M059J (cell line): ENCODE measurements around a stretch of chr16.

DNA sequence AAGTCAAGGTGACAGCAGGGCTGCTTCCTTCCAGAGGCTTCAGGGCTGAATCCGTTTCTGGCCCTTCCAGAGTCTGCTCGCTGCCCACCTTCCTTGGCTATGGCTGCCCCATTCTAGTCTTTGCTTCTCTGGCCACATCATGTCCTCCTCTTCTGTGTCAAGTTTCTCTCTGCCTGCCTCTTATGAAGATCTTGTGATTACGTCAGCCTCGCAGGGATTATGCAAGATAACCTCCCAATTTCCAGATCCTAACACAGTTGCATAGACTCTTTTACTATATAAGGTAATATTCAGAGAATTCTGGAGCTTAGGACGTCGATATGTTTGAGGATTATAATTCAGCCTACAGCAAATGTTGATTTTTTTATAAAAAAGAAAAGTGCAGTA lies 65.0 kb downstream of the SNX29 start:
- RAMPAGE, long total RNA: no peak

DNA sequence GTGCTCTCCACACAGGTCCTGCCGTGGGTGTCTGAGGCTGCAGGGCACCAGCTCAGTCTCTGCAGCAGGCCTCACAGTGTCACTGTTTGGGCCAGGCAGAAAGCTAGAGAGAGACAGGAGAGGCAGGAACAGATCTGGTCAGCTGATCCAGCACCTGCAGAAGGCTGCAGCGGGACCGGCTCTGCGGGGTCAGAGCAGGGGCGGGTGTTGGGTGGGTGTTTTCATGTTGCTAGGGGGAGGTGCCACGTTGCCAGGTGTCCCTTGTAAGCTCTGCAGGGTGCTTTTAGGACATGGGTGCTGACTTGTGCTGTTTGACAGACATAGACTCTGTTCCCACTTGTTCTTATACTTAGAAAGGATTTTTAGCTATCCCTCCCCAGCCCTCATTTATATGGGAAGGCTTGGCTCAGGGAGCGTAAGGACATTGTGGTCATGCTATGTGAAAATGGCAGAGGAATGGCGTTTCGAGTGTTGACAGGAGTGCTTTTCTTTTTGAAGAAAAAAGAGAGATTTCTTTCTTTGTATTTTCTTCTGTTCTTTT lies 111.6 kb downstream of the SNX29 start:
- RAMPAGE, long total RNA: no peak

GRCh38 chr16:12092537-12093123 lies 116.1 kb downstream of the SNX29 start:
- RAMPAGE, long total RNA: no peak

- RAMPAGE, long total RNA: no peak
Measured at GRCh38 chr16:12116888-12117656, 140.5 kb downstream of the SNX29 start.

DNA sequence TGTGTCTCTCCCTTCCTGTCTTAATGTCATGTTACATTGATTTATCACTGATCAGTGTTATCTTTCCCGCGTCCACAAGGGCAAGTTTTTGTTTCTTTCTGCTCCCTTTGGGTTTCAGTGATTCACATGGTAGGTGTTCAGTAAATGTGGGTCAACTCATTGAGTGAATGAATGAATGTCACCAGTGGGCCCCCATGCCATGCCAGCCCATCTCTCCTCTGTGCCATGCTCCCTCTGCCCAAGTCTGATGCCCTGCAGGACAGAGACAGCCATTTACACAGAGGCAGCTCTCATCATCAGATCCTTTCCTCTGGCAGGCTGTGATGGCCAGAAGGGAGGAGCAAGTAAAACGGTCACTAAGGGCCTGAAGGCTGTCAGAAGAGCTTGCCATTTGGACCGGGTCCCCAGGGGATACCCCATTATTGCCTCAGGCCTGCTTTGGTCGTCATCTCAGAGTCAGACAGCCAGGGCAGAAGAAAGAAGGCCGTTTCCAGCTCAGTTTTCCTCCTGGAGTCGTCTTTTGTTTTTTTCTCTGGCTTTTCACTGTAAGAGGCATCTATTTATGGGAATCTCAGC lies 386.3 kb downstream of the SNX29 start:
- RAMPAGE, long total RNA: no peak

DNA sequence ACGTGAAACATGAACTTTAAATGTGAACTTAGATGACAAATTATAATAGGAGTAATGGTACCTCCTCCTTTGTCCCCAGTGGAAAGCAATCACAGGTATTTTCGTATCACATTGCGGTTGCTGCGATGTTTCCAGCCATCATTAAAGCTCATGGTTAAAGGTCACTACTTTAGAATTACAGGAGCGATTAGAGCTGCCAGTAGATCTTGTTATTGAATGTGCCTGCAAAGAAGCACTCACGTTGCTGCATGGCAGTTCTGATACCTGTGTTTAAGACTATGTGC lies 301.0 kb downstream of the CPPED1 start:
- RAMPAGE, long total RNA: no peak

DNA sequence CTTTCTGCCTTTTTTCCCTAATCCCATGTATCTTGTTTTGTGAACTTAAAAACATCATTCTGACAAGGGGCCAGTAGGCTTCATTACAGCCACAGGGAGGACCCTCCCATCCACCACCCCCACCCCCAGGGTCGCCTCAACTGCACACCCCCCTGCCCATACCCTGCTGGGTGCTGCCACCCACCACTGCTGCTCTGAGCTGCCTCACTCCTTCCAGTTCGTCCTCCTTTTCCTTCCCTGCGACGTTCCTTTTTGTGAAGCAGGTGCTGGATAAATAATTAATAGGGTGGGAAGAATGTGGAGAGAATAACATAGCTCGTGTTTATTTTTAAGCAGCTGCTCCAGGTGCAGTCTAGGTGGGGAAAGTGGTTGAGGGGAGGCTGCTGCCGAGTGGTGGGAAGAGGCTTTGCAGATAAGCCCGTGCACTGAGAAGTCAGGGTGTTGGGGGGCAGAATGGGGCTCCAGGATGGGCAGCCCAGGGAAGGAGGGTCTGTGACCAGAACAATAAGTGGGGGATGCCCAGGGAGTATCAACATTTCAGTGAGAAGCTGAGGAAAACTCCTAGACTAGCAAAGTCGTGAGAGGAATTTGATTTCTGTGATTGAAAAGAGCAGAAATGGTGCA lies 300.6 kb downstream of the CPPED1 start:
- RAMPAGE, long total RNA: no peak

DNA sequence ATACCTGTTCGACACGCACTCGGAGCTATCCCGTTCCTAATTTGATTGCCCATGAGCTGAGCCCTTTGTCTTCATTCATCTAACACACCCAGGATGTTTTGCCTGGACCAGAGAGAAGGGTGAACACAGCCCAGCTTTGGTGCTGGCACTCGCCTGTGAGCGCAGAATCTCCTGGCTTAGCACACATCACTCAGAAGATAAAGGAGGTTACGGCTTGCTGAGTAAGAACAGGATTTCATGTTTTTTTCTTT lies 267.8 kb downstream of the CPPED1 start:
- RAMPAGE, long total RNA: no peak

DNA sequence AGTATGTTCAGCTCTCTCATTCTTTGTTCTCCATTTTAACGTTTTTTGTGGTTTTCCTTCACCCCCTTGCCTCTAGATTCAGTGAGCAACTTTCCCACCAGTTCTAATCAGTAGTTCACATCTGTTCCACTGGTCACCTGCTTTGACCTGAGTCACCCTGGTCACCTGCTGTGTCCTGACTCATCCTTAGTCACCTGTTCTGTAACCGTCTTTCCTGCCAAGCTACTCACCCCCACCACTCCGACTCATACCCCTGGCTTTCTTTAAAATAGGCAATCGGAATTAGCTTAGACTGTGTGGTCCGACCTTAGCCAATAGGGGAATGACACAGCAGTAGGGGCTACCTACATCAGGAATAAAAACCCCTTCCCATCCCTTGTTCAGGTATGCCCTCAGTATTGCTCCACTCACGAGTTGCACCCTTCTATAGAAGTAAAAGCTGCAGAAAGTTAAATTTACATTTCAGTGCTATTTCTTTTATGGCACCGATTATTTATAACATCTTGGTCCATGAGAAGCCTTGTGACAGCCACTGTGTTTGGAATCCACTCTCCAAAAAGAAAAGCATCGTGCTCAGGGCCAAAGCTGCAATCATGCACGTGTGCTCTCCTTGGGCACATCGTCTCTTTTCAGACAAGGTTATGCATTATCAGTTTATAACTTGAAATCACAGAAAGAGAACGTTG lies 189.9 kb downstream of the CPPED1 start:
- RAMPAGE, long total RNA: no peak

DNA sequence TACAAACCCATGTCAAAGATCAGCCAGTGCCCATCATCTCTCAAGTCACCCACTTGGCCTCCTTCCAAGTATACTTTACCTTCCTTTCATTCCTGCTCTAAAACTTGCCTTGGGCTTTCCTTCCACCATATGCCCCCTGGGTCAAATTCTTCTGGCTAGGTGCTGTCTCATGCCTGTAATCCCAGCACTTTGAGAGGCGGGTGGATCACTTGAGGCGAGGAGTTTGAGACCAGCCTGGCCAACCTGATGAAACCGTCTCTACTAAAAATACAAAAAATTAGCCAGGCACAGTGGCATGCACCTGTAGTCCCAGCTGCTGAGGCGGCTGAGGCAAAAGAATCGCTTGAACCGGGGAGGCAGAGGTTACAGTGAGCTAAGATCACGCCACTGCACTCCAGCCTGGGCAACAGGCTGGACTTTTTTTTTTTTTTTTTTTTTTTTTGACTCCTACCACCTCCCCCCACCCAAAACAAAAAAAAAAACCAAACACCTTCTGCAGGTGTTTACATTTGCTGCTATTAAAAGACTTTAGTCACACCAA lies 184.2 kb downstream of the CPPED1 start:
- RAMPAGE, long total RNA: no peak

- RAMPAGE, long total RNA: no peak
Measured at GRCh38 chr16:14246591-14247604, 175.8 kb downstream of the MRTFB start.

DNA sequence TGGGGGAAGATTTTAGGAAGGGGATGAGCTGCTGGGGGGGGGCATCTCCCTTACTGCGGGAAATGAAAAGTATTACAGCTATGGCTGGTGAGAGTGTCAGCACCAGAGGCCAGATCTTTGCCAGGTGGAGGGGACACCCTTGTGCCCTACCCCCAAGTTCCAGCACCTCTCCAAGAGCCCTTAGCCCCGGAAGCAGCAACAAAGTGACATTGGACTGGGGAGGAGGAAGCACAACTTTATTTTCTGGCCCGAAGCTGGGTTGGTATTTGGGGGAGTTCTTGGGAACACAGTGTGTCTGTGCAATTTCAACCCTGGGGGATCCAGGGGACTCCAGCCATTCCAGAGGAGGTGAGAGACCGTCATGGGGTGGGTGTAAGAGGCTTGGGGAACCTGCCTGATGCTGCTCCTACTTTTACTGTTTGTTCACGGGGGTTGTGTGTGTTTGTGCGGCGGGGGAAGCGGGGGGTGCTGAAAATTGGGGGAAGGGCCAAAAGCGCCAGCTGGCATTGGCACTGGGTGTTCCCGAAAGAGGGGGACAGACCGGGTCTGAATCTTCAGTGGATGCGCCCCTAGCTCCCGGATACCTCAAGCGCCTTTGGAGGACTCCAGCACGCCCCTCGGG lies 230.2 kb downstream of the MRTFB start:
- RAMPAGE, long total RNA: no peak

DNA sequence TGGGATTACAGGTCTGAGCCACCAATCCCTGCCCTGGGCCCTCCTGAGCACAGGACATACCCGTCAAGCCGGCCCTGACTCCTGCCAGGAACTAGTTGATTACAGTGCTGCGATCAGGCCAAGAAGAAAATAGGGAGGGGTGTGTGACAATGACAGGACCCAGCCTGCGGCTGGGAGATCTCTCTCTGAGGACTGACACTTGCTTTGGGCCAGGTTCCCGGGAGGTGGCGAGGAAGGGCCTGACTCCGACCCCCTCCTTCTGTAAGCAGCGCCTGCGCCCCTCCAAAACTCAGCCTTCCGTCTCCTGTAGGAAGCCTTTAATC lies 276.6 kb downstream of the MRTFB start:
- RAMPAGE, long total RNA: no peak

DNA sequence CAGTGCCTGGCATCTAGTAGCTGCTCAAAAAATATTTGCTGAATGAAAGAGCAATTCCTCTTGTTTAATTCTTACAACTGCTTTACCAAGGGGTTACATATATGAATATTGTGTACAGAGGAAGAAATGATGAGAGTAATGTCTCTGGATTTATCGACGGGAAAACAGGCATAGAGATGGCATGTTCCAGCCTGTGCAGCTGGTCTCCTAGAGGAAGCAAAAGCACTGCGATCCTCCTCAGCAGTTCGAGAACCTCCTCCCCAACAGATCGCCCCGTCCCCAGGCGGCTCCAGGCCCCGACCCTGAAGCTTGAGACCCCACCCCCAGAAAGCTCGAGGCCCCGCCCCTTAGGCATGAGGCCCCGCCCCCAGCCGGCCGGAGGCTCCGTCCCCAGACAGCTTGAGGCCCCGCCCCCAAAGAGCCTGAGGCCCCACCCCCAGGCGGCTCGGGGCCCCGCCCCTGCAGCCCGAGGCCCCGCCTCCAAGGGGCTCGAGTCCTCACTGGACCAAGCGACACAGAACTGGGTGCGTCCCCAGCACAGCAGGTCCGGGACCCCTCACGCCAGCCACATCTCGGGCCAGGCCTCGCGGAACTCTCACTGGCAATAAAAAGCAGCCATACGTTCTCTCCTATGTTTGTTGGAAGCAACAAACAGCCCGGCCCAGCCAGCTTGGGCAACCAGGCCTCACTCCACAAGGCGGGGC lies 224.5 kb downstream of the PARN start:
- RAMPAGE, long total RNA: no peak

DNA sequence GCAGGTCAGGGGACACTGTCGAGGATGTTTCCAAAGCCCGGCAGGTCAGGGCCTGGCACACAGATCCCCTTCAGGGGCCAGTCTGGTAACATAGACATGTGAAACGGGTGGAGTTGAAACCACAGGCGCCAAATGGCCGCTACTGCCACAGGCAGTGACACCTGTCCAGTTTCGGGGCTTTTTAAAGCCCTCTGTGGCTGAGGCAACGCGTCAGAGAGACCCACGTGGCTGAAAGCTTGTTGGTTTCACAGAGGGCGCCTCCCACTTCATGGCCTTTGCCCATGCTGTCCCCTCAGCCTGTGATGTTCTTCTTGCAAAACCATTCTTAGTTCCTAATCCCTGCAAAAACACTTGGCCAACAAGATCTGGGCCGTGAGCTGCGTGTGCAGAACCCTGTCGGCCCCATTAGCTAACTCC lies 224.0 kb downstream of the PARN start:
- RAMPAGE, long total RNA: no peak

- RAMPAGE, long total RNA: no peak
Measured at GRCh38 chr16:14487611-14488083, 142.4 kb downstream of the PARN start.

DNA sequence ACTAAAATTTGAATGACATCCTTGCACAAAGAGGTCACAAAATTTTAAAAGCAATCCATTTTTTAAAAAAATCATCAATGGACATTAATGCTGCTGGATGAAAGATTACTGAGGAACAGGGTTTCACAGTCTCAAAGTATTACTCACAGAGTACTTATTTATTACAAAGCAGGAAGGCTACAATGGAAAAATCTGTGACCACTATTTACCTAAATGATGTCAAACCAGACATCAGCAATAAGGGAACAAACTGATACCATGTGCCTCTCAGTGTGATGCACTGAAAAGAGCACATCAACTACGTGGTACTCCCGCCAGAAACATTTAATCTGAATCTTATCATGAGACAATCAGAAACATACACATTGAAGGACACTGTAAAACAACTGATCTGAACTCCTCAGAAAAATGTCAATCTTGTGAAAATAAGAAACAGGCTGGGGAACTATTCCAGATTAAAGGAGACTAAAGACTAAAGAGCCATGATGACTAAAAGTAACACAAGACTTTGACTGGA lies 124.2 kb downstream of the PARN start:
- RAMPAGE, long total RNA: no peak

GRCh38 chr16:14528938-14529494 lies 101.0 kb downstream of the PARN start:
- RAMPAGE, long total RNA: no peak

DNA sequence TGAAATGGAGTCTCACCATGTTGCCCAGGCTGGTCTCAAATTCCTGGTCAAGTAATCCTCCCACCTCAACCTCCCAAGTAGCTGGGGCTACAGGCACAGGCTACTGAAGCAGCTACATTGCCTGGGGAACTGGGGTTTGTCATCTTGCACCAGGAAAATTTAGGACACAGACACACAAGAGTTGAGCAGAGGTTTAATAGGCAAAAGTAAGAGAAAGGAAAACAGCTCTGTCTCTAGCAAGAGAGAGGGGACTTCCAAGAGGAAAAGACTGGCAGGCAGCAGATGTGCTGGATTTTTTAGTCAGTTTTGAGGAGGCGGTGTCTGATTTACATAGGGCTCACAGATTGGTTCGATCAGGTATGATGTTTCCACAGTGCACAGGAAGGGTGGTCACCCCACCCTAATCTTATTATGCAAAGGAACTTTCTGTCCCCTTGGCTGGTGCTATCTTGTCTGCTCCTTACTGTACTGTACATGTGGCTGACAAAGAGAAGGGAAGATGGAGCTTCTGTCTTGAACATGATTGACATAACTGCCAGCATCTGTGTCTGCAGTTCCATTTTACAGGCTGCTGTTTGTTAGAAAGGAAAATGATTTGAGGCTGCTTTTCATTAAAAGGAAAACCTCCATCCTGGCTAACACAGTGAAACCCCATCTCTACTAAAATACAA lies 25.3 kb downstream of the BFAR start:
- RAMPAGE, long total RNA: no peak

DNA sequence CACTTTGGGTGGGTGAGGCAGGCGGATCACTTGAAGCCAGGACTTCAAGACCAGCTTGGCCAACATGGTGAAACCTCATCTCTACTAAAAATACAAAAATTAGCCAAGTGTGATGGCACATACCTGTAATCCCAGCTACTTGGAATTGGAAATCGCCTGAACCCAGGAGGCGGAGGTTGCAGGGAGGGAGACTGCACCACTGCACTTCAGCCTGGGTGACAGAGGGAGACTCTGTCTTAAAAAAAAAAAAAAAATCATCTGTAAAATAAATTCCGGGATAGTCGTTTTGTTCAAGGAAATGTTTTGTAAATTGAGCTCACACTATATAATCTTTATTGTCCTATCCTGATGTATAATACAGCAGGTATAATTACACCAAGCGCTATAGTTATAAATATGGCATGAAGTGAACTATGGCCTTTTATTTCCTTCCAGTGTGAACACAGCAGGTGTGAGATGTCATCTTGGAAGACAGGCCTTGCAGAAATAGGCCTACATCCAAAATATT lies 25.5 kb downstream of the PLA2G10 start:
- RAMPAGE, long total RNA: no peak